CMK (cell line): ENCODE measurements around the gene DDX54.

DNA sequence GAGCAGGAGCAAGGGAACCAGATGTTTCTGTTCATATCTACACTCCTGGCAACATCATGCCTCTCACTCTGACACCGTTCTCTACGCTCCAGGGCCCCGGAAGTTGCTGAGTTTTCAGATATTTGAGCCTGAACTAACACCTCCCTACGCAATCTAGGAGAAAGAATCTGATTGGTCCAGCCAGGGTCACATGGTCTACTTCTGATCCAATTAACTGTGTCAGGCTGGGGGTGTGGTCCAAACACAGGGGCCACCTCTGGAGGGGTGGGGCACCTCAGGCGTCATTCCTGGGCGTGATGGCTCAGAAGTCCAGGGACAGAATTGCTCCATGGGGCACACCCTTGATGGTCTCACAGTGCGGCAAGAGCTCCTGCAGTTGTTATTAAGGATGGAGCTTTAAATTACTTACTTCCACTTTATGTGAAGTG lies 165.6 kb downstream of the PTPN11 start:
- RRBS = no CpG with 5 or more reads among the region's 7 CpGs

GRCh38 chr12:112971491-112972201 lies 6.7 kb upstream of the OAS2 start:
- RRBS = no CpG with 5 or more reads among the region's 6 CpGs

- RRBS = no CpG with 5 or more reads among the region's 4 CpGs
Observed at GRCh38 chr12:113062110-113062581, 5.6 kb downstream of the DTX1 start.

- RRBS = 45% methylated on average over 23 of the region's 54 CpGs
Observed at GRCh38 chr12:113092853-113093772, 36.6 kb downstream of the DTX1 start.

- RRBS = no CpG with 5 or more reads among the region's 43 CpGs
Observed at GRCh38 chr12:113161193-113162198, 12.0 kb downstream of the CFAP73 start.

- RRBS = 1% methylated on average over 43 of the region's 74 CpGs
Observed at GRCh38 chr12:113185196-113185881, at the start of gene DDX54. Gene DDX54 (minus strand): TSS chr12:113185478.

- RRBS = no CpG with 5 or more reads among the region's 5 CpGs
Observed at GRCh38 chr12:113236470-113237248, 15.4 kb downstream of the TPCN1 start.

- RRBS = no CpG with 5 or more reads among the region's 6 CpGs
Observed at GRCh38 chr12:113273016-113273332, 51.7 kb downstream of the TPCN1 start.

- RRBS = no CpG with 5 or more reads among the region's 12 CpGs
Observed at GRCh38 chr12:113276967-113277737, 55.9 kb downstream of the TPCN1 start.

GRCh38 chr12:113285493-113286239 lies 49.2 kb downstream of the SLC8B1 start:
- RRBS = 97% methylated on average over 2 of the region's 11 CpGs

DNA sequence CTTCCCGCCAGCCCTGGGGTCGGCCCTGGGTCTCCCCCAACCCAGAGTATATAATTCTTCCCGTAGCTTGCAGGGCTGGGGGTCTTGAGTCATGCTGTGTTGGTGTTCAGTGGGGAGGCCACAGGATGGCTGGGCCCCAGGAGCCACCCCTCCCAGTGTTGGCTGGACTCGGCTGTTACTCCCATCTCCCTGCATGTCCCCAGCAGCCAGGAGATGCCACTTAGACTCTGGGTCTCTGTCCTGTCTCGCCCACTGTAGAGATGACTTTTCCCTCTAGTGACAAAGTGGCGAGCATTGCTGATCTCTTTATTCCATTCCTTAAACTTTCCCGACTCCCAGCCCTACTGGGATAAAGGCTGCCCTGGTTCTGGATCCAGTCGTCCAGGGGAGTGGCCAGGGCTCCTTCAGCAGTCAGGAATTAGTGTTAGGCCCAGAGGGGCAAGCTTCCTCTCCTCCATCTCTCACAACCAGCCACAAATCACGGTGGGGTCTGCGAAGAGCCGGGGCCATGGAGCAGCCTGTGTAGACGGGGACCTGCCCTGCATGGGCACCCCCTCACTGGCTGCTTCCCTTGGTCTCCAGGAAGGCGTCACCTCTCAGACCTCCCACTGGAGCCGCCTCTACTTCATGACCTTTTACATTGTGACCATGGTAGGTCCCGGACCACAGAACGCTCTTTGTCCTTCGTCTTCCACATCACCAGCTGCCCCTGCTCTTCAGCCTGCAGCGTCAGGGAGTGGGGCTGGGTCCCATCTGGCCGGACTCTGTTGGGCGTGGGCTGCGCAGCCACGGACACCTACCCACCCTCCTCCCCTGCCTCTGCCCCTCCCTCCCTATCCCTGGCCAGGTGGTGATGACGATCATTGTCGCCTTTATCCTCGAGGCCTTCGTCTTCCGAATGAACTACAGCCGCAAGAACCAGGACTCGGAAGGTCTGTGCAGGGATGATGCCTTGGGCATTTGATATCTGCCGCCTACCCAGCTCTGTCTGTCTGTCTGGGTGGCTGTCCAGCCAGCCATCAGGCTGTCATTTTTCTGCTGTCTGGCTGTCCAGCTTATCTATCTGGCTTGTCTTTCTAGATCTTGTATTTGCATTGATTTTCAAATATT lies 43.5 kb downstream of the SLC8B1 start:
- RRBS = 100% methylated on average over 3 of the region's 30 CpGs

- RRBS = no CpG with 5 or more reads among the region's 11 CpGs
Observed at GRCh38 chr12:113380518-113380935, 22.1 kb downstream of the PLBD2 start.

- RRBS = 98% methylated on average over 6 of the region's 33 CpGs
Observed at GRCh38 chr12:113765932-113766565, 200.1 kb downstream of the RBM19 start.

GRCh38 chr12:113853358-113853962 lies 112.7 kb downstream of the RBM19 start:
- RRBS = no CpG with 5 or more reads among the region's 6 CpGs

DNA sequence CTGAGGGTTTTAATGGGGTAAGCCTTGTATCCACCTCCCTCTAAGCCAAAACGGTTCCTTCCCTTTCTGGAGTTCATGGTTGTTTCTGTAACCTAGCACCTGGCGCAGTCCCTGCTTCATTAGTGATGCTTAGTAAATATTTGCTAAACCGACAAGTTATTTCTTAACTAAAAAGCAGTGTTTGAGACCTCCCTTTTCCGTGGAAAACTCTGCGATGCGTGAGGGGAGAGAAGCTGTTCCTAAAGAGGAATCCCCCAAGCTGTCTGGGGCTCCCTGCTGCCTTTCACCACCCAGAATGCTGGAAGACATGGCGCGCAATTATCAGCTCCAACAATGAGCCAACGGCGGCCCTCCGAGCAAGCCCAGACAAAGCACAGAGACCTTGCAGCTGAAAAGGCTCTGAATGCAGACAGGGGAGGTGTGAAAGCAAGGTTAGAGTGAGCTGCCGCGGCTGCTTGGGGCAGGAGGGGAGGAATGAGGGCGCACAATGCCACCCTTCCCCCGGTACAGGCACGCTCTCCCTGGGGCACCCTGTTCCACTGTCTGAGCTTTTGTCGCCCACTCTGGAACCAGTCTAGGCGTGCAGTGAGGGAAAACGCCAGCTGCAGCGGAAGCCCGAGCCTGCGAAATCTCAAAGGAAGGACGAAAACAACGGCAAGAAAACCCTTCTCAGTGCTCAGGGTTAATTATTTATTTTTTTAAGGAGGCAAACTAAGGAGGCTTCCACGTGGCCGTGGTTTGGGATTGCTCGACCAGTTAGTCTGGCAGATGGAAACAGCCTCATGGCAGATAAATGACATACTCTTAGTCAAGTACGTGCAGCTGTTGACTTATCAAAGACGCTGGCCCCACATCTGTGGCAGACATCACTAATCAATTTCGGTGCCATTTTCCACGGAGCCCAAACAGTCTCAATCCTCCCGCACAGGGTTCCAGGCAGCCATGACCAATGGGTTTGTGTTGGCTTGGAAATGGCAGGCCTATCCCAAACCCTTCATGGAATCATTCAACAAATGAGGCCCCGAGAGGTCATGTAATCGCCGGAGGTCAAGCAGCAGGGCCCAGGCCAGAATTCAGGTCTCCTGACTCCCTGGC lies 66.3 kb downstream of the RBM19 start:
- RRBS = no CpG with 5 or more reads among the region's 35 CpGs

DNA sequence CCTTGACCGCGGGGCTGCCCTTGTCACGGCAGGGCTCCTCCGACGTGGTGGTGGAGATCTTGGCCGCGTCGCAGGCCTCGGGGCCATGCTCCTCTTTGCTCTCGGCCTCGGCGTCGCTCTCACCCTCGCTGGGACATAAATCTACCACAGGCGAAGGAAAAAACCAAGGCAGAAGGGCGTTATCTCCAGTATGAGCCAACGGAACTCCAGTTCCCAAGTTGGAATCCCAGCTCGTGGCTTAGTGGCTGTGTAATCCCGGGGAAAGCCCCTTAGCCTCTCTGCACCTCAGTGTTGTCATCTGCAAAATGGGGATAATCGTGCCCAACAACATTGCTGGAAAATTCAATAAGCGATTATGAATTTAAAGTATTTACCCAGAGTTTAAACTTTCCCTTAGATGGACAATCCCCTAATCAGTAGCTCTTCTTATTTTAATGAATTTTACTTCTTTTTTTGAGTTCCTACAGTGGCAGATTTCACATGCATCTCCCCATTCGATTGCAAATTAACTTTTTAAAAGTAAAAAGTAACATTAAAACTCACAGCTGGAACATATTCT lies 9.2 kb downstream of the TBX3 start:
- RRBS = no CpG with 5 or more reads among the region's 22 CpGs

GRCh38 chr12:114746749-114747218 lies 62.8 kb upstream of the TBX3 start:
- RRBS = no CpG with 5 or more reads among the region's 6 CpGs

- RRBS = no CpG with 5 or more reads among the region's 5 CpGs
Observed at GRCh38 chr12:114769523-114770096, 85.6 kb upstream of the TBX3 start.

- RRBS = no CpG with 5 or more reads among the region's 11 CpGs
Observed at GRCh38 chr12:115320849-115321491, 637.0 kb upstream of the TBX3 start.